Peyer's patch (tissue), 4 donors: ENCODE measurements around a stretch of chr16.

DNA sequence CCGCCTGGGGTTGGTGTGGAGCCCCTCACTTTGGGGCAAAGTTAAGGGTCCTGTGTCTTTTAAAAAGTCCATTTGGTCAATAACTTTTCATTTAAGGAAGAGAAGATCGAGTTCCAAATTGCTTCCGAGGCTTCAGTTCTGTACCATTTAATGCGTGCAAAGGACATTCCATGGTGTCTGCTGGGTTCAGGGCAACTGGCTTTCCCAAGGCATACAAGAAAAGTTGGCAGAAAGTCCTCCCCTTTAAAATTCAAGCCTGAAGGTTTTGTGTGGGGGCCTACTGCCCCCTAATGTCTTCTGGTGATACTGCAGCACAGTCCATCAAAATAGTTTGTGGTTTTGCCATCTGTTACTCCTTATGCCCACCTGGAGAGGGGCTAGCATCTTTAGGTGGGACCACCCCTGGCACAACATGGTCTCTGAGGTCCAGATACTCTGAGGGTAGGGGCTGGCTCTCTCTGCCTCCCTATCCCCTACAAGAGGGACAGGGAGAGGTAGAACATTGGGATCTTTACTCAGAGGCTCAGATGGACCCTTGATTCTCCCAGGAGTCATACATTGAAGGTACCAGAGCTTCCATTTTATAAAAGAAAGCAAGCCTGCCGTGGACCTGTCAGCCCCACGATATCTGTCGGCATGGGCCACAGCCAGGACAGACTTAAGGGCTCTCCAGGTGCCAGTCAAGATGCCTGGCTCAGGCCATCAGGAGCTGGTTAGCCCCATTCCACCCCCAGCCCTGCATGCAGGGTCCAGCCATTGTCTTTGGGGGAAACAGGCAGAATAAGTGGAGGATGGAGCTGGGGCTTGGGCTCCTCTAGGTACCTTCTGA, 6.4 kb downstream of the ESRP2 start:
- PRO-cap = no peak
- RAMPAGE, long total RNA, 4 experiments = no peak in any of the 4 experiments

- PRO-cap = bidirectional peak, plus-strand start at chr16:68237280, minus-strand start at chr16:68237150; bidirectional peak, plus-strand start at chr16:68237871, minus-strand start at chr16:68237622
- RAMPAGE, long total RNA, 4 experiments = no peak in any of the 4 experiments
These were observed 1.2 kb upstream of the ESRP2 start for GRCh38 chr16:68236831-68237758.

DNA sequence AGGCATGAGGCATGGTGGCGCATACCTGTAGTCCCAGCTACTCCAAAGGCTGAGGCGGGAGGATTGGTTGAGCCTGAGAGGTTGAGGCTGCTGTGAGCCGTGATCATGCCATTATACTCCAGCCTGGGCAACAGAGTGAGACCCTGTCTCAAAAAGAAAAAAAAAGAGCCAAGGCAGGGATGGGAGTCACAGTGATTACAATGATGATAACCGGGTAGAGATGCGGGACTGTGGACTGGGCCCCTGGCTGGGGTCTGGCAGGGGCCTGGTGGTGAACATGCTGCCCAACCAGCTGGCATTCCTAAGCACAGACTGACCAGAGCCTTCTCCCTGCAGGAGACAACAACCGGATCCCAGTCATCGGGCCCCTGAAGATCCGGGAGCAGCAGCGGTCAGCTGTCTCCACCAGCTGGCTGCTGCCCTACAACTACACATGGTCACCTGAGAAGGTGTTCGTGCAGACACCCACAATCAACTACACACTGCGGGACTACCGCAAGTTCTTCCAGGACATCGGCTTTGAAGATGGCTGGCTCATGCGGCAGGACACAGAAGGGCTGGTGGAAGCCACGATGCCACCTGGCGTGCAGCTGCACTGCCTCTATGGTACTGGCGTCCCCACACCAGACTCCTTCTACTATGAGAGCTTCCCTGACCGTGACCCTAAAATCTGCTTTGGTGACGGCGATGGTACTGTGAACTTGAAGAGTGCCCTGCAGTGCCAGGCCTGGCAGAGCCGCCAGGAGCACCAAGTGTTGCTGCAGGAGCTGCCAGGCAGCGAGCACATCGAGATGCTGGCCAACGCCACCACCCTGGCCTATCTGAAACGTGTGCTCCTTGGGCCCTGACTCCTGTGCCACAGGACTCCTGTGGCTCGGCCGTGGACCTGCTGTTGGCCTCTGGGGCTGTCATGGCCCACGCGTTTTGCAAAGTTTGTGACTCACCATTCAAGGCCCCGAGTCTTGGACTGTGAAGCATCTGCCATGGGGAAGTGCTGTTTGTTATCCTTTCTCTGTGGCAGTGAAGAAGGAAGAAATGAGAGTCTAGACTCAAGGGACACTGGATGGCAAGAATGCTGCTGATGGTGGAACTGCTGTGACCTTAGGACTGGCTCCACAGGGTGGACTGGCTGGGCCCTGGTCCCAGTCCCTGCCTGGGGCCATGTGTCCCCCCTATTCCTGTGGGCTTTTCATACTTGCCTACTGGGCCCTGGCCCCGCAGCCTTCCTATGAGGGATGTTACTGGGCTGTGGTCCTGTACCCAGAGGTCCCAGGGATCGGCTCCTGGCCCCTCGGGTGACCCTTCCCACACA, 5.1 kb upstream of the SLC7A6 start:
- PRO-cap = no peak
- RAMPAGE, long total RNA, 4 experiments = no peak in any of the 4 experiments

DNA sequence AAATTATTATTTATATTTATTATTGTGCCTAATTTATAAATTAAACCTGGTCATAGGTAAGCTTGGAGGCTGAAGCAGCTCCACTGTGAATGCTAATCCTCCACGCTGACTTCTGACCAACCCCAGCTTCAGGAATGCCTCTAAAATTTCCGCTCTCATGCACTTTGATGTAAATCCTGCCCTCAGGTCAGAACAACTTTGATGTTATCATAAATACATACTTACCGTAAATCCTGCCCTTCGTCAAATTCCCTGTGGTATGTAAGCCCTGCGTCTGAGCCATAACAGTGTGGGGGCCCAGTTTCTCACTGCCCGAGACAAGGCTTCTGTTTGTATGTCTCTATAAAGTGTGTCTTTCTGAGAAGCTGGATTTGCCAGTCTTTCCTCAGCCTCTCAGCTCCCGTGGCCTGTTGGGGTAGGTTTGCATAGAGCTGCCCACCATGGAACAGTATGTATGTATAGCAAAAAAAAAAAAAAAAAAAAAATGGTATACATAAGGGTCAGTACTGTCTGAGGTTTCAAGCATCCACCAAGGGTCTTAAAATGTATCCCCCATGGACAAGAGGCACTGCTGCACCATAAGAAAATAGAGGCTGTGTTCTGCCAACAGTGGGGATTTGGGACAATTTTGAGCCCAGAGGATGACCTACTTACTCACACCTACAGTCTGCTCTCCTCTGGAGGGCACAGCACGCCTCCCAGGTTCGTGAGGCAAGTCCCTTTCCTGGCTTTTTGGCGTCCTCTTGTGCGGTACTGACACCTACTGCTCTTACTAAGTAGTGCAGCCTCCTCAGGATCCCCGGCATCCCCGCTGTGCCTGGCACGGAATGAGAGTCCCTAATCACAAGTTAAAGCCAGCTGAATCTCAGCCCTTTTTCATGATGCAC, 17.5 kb downstream of the PRMT7 start:
- PRO-cap = no peak
- RAMPAGE, long total RNA, 4 experiments = no peak in any of the 4 experiments

- PRO-cap = bidirectional peak, plus-strand start at chr16:68386887, minus-strand start at chr16:68386671
- RAMPAGE, long total RNA, 4 experiments = start-site peak on the minus strand in 4 of 4 experiments, at chr16:68386653-68386830 at its widest, 12 to 1,431 reads per replicate
These were observed 61.7 kb downstream of the SMPD3 start for GRCh38 chr16:68386356-68387167.

- PRO-cap = bidirectional peak, plus-strand start at chr16:68492677, minus-strand start at chr16:68492554
- RAMPAGE, long total RNA, 4 experiments = no peak in any of the 4 experiments
These were observed 44.2 kb upstream of the SMPD3 start for GRCh38 chr16:68492253-68493170.

- PRO-cap = no peak
- RAMPAGE, long total RNA, 4 experiments = no peak in any of the 4 experiments
These were observed 29.0 kb upstream of the ZFP90 start for GRCh38 chr16:68509953-68510597.

- PRO-cap = no peak
- RAMPAGE, long total RNA, 4 experiments = no peak in any of the 4 experiments
These were observed 4.2 kb upstream of the CDH3 start for GRCh38 chr16:68640861-68641344.

- PRO-cap = no peak
- RAMPAGE, long total RNA, 4 experiments = no peak in any of the 4 experiments
These were observed 2.5 kb upstream of the CDH3 start for GRCh38 chr16:68642431-68643129.

DNA sequence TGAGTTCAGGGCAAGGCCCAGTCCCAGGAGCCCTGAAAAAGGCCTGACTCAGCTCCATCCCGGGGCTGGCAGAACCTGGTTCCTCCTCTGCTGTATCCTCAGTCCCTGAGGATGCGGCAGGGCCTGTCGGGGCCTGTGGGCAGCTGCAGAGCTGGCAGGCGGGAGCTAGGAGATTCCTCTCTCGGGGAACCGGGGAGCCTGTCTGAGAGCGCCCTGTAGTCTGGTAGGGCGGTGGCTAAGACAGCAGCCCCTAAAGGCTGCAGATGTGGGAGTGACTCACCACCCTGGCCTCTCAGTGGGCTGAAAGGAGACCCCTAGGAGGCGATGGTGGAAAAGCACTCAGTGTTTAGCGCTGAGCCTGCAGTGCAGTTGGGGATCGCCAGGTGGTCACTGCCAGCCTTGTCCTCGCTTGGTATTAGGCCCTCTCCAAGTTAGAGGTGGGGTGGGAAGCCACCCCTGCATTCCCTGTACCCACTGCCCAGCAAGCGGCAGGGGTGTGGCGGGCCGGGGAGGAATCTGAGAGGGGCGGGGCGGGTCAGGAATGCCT, 29.7 kb upstream of the CDH1 start:
- PRO-cap = no peak
- RAMPAGE, long total RNA, 4 experiments = no peak in any of the 4 experiments

DNA sequence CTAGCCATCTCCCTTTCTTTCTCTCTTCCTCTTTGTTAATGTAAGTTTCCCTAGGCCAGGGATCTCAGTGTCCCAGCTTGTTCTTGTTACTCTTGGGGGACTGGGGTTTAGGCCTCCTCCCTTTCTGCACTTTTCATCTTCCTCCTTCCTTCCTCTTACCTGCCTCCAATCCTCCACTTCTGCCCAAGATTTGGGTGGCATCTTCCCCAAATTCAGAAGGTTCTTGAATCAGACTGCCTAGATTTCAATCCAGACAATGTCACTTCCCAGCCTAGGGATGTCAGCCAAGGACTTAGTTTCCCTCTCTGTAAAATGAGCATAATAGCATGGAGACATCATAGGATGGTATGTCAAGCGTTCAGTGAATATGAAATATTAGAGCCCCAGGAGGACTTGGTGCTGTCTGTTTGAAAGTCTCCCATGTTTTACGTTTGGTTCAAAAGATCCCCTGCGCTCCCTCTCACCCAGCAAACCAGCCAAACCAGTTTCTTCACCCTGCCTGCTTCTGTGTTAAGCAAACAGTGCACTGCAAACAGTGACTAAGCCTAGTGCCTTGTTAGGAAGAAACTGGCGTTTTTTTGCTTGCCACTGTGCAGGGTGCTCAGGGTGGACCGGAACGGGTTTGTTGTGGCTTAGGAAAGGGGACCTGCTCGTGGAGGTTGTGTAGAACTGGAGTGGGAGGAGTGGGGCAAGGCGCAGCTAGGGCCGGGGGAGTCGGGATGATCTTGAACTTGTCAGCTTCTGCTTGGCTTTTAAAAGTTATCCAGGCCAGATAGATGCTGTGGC, 7.5 kb downstream of the CDH1 start:
- PRO-cap = bidirectional peak, plus-strand start at position 630 of the sequence, minus-strand start at position 422 of the sequence
- RAMPAGE, long total RNA, 4 experiments = no peak in any of the 4 experiments

DNA sequence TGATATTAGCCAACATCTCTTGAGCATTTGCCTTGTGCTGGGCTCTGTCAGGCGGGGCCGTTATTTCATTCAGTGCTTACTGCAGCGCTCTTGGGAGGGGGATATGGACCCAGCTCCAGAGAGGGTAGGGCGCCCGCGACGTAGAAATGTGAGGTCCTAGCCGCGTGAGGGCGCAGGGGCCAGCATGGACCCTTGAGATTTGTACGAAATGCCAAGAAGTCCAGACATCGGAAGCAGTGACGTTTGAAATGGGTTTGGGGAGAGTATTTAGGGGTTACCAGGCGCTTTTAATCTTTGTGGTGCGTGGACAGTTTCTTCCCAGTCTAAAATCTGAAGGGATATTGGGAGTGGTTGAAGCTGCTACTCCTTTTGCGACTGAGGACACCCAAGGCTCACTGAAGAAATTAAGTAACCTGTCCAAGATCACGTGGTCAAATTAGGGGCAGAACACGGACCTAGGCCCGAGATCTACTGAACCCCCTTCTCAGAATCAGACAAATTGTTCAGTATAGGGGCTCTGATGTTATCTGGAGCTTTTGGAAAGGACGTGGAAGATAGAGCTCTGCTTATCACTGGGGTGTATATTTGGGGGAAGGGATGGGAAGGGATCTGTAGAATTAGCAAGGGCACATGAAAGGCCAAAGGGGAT, 716 bp downstream of the TANGO6 start:
- PRO-cap = unidirectional peak, minus-strand start at position 377 of the sequence
- RAMPAGE, long total RNA, 4 experiments = no peak in any of the 4 experiments

GRCh38 chr16:68893684-68894184, 50.4 kb downstream of the TANGO6 start:
- PRO-cap = no peak
- RAMPAGE, long total RNA, 4 experiments = no peak in any of the 4 experiments

GRCh38 chr16:68985746-68986436, 119.6 kb upstream of the HAS3 start:
- PRO-cap = no peak
- RAMPAGE, long total RNA, 4 experiments = no peak in any of the 4 experiments

DNA sequence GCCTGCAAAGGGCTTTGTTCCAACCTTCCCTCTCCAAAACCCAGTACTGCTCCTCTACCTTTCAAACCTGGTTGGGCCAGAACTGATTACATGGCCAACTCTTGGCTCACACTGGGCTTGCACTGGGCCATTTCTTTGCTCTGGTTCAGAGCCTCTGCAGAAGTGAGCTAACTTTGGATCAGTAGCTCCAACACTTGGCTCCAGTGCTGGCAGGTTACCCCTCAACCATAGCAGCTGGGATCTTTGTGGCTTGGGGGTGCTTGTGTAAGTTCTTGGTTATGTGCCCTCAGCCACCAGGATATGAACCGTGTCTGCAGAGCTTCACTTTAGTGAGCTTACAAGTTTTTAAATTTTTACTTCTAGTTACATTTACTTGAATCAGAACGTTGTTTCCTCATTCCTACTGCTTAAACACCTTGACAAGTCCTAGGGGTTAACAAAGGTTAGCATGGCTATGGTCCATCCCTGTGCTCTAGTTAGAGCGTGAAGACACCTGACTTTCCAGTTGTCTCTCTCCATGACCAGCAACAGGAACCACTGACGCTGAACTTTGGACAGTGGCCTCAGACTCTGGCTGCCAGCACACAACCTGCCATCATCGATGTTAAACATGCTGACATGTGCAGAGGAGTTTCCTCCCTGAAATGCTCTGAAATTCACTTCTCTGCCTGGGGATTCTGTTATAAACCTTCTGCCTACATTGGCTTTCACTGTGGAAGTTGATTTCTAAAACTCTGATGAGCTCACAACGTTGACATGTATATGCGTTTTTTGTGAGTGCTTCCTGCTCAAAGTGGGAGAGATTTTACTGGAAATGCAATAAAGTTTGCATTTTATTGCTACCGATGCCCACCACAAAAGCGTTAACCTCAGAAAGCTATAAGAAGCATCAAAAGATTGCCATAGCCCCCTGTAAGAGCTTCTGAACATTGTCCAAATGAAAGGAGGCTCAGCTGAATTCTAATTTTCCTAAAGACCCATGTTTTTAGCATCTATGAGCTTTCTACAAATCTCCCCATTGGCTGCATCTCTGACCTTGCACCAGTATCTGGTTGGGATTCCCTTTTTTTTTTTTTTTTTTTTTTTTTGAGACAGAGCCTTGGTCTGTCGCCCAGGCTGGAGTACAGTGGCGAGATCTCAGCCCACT, 3.9 kb downstream of the PDF start:
- PRO-cap = no peak
- RAMPAGE, long total RNA, 4 experiments = no peak in any of the 4 experiments

DNA sequence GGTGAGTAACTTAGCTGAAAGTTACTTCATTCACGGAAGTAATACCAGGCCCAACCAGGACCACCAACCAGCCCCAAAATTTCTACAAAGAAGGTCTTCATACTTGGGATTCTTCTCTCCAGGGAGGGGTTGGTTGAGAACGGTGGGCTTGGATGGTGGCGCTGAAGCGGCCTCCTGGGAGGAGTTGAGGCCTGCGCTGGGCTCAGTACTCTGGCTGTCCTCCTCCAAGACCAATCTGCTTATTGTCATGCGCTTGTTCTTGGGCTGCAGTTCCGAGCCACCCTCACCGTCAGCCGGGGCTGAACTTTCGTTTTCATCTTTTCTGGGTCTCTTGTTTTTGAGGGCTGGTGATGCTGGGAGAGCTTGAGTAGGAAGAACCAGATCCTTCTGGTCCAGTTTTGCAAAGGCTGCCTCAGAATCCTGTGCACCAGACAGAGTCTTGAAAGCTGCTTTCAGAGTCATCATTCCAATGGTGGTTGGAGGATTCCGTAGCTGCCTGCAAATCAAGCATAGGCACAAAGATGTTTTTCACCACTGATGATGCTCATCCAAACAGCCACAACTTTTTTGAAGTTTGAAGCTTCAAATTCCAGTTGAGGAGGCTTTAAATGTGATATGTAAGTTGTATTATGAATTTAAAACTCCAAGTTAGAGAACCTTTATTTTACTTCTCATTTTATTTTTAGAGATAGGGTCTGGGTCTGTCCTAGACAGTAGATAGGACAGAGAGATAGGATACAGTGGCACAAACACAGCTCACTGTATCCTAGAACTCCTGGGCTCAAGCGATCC, 15.3 kb upstream of the TMED6 start:
- PRO-cap = no peak
- RAMPAGE, long total RNA, 4 experiments = no peak in any of the 4 experiments

DNA sequence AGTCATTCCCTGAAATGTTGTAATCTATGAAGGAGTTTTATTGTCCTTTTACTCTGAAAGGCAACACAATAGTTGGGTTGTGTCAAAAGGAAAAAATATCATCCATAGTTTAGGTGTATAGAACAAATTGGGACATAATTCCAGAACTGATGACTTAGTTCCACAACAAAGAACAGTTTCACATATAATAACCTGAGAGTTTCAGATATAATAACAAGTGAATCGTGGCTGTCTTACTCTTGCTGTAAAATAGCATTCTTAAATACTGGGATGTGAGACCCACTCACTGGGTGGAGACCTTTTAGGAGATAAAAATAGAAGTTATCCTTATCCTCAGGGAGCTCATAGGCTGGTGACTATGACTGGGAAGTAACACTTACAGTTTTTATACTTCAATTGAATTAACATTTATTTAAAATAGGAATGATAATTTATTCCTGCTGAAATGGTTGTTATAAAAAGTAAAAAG, 20.7 kb downstream of the CYB5B start:
- PRO-cap = no peak
- RAMPAGE, long total RNA, 4 experiments = no peak in any of the 4 experiments

DNA sequence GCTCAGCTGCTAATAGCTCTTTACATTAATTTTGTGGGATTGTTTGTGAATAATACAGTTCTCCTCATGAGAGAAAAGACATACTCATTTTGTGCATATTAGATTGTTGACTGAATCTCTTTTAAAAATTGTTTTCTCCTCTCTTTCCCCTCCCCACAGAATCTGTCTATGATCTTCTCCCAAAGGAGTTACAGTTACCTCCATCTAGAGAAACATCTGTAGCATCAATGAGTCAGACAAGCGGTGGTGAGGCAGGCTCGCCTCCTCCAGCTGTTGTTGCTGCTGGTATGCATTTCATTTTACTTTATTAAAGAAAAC, 60.4 kb downstream of the NFAT5 start:
- PRO-cap = no peak
- RAMPAGE, long total RNA, 4 experiments = no peak in any of the 4 experiments

DNA sequence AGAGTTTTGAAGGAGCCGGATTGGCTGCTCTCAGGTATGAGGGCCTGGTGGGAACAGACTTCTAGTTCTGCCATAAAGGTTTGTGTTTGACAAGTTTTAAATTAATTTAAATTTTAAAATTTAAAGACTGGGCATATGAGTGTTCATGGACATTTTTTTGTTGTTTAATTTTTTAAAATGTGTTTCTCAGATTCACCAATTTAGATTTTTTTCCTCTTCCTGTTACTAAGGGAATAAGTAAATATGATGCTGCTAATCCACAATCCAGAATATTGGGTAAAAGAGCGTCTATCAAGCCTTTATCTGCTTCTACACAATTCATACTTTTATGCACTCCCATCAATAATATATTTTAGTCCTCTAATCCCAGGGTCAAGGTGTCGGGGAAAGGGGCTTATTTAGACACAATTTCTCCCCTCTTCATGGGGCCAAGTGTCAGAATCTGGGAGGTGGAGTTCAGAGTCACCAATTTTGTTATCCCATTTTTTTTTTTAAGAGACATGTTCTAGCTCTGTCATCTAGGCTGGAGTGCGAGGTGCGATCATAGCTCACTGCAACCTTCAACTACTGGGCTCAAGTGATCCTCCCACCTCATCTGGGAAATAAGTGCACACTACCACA, 63.5 kb downstream of the NFAT5 start:
- PRO-cap = no peak
- RAMPAGE, long total RNA, 4 experiments = no peak in any of the 4 experiments

DNA sequence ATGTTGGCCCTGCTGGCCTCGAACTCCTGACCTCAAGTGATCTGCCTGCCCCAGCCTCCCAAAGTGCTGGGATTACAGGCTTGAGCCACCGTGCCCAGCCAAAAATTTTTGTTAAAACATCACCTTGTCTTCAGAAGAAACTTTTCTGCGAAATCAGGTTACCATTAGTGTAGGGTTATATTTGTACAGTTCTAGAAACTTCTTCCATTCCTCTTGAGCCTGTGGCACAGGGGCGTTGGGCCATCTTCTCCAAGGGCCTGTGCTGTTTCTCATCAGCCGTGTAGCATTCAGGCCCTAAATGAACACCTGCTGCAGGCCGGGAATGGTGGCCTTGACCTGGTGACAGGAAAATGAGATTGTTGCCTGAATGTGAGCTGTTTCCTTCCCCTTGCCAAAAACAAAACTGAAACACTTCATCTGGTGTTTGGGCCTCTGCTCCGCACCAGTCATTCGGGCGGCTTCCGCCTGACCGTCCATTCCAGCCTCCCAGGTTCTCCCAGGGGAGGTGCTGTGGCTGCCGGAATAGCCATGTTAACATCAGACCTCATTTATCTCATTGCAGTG, 61.6 kb downstream of the WWP2 start:
- PRO-cap = unidirectional peak, plus-strand start at position 449 of the sequence
- RAMPAGE, long total RNA, 4 experiments = no peak in any of the 4 experiments